Measurements from ENCODE around the genes BCAS1 and SPO11.

- PRO-cap: unidirectional peak, plus-strand start at chr20:53621833
- RAMPAGE, long total RNA: no peak
These were observed 28.1 kb upstream of the ZNF217 start for GRCh38 chr20:53621354-53622428.

- PRO-cap: no peak
- RAMPAGE, long total RNA: no peak
These were observed 58.7 kb upstream of the ZNF217 start for GRCh38 chr20:53652043-53653028.

DNA sequence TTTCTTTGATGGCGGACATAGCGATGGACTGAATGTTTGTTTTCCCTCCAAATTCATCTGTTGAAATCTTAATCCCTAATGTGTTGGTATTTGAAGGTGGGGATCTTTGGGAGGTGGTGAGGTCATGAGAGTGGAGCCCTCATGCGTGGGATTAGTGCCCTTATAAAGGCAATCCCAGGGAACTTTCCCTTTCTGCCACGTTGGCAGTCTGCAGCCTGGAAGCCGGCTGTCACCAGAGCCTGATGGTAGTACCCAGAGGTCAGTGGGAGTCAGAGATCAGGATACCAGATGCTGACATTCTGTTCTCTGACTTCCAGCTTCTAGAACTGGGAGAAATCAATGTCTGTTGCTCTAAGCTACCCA lies 173.5 kb upstream of the ZNF217 start:
- PRO-cap: no peak
- RAMPAGE, long total RNA: no peak

DNA sequence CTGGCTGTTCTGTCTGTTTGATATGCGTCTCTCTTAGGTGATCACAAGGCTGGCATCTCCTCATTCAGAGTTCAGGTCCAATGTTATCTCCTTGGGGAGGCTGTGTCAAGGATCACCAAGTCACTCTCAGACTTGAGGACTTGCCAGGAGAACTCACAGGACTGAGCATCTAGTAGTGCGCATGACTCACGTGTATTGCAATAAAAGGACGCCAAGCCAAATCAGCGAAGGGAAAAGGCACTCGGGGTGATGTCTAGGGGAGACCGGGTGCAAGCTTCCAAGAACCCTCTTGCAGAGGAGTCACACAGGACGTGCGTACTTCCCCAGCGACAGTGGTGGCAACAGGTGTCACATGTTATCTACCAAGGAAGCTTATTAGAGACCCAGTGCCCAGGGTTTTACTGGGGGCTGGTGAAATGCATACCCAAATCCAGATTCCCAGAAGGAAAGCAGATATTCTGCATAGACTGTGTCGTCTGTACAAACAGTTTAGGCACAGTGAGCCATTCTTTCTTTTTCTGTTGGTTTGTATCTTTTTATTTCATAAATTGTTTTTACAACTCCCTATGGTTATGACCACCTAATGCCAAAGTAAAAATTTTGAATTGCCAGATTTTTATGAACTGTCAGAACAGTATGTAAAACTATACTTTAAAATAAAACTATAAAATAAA lies 234.8 kb downstream of the BCAS1 start:
- PRO-cap: no peak
- RAMPAGE, long total RNA: no peak

GRCh38 chr20:53995852-53996371 lies 74.5 kb downstream of the BCAS1 start:
- PRO-cap: no peak
- RAMPAGE, long total RNA: no peak

DNA sequence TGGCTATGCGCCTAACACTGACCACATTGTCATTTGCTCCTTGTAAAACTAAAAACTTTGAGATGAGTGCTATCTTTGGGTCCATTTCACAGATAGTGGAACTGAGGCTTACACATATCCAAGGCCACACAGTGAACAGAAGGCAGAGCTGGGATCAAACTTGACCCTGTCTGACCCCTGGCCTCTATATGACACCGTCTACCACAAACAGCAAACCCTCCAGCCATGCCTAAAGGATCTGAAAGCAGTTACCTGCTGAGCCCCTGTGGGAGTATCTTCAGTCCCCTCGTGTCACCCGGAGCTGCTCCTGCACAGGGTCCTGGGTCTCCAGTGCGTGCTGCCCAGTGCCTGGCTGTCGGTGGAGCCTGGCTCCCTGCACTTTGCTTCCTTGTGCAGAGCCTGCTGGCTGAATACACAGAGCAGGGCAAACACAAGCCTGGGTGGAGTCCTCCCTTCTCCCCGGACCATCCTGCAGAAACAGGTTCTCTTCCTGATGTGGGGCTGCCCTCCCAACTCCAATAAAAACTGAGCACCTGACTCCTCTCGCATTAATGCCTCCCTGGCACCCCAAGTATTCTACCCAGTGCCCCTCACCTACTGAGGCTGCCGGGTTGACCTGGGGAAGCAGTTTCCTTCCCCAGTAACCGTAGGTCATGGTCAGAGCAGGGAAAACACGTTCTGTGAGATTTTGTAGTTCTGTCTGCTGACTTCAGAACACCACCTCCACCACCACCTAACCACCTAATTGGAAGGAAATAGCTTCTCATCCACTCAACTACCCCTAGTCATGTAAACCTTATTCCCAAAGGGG lies at the start of gene BCAS1:
Gene BCAS1 (minus strand): TSS at position 414 of the 811 bp plus-strand sequence.
- PRO-cap: no peak
- RAMPAGE, long total RNA: start-site peak on the minus strand centred at position 418 of the sequence, 128 bp wide, 16 reads

DNA sequence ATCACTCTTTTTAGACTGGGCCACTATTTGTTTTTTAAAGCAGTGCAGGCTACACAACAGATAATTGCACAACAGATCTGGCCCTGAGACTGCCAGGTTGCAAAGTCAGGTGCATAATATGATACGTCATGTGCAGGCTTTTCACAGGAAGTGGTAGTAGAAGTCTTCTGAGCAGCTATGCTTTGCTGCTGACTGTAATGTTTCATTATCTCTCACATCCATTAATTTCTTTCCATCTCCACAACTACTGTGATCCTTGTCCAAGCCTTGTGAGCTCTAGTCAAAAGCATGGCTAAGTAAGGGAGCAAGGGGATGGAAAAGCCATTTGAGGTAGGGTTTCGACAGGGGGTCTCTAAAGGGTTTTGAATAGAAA lies 13.6 kb downstream of the PFDN4 start:
- PRO-cap: no peak
- RAMPAGE, long total RNA: no peak

DNA sequence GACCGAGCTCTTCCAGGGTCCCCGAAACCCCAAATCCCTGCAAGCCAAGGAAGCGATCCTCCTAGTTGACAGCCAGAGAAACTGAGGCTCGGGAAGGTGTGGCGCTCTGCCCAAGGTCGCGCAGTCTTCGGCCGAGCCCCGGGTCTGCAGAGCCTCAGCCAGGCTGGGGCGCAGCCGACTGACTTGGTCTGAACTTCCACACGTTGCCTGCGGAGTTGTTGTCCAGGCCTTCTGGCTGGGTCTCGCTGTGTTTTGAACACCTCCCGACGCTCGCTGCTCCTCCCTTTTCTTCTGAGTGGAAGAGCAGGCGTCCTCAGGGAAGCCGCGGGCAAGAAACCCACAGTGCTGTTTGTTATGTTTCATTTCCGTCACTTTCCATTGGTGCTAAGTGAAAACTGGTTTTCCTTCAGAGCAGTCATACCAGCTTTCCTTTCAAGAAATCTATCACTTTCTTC lies 563 bp downstream of the FAM210B start:
- PRO-cap: unidirectional peak, minus-strand start at position 233 of the sequence; unidirectional peak, minus-strand start at position 293 of the sequence
- RAMPAGE, long total RNA: no peak

DNA sequence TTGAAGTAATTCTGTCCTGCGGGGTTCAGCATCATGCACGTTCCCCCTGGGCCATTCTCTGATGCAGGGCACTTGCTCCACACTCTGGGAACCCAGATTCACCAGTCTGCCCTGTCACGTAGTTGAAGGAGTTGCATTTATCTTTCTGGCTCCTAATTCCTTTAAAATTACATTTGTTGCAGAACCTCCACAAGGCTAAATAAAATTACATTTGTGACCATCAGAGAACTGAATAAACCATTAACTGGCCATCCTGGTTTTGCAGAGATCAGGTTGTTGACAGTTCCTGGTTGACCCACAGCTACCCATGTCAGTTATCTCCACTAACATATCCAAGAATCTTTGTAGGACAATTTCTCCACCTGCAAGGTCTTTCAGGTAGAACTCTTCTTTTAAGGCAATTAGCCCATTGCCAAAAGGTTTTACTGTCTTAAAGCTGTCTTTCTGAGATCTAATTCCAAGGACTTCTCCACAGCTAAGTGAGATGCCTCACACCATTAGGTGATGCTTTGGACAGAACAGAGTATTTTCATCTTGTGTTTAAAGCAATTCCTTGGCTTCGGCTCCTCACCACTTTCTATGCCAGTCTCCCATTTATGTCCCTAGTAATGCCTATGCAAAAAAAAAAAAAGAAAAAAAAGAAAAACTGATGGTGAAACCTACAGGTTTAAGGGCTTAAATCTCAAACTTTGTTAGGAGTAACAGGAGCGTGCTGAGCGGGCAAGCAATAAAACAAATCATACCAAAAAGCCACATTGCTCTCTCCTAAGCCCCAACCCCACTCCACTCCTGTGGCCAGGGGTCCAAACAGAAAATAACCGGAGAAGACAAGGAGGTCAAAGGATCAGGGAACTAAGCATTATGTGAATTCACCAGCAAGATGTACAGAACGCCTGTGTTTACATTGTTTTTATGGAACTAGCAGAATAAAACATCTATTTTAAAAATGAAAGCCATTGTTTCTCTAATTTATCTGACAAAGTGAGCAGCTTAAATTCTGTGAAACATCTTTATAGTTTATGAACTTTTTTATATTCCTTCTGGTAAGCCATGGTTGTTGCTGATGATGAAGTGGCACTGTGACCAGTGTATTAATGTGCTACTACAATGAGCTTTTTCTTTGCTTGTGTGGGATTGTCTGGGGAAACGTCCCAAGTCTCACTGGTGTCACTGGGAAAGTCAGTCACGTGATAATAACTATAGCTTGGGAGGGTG lies 9.3 kb downstream of the FAM210B start:
- PRO-cap: no peak
- RAMPAGE, long total RNA: no peak

- PRO-cap: no peak
- RAMPAGE, long total RNA: no peak
These were observed 6.9 kb downstream of the CASS4 start for GRCh38 chr20:56418931-56419375.

GRCh38 chr20:56483890-56484425 lies 15.5 kb downstream of the RTF2 start:
- PRO-cap: no peak
- RAMPAGE, long total RNA: no peak

DNA sequence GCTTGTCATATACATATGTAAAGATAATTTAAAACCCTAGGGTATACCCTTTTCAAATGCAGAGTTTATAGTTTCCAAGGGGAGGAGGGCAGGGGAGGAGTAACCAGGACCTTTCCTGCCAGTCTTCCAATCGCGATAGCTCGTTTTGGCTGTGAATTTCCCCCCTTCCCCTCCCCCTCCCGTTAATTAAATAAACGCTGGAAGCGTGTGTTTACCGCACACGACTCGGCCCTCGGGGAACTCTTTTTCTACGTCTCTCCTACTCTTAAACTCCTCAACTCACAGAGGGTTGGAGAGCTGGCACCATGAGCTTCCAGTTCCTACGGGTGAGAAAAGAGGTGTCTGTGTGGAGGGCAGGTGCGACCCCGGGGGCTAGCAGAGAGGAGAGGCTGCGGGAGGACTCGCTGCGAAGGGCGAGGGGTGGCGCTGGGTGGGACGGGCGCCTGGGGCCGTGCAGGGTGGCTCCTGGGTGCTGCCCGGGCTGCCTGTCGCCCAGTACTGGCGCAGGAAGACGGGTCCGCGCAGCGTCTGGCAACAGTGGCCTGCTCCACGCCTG lies 4.2 kb upstream of the TFAP2C start:
- PRO-cap: no peak
- RAMPAGE, long total RNA: no peak

GRCh38 chr20:56628207-56628741 lies 832 bp upstream of the TFAP2C start:
- PRO-cap: no peak
- RAMPAGE, long total RNA: no peak

DNA sequence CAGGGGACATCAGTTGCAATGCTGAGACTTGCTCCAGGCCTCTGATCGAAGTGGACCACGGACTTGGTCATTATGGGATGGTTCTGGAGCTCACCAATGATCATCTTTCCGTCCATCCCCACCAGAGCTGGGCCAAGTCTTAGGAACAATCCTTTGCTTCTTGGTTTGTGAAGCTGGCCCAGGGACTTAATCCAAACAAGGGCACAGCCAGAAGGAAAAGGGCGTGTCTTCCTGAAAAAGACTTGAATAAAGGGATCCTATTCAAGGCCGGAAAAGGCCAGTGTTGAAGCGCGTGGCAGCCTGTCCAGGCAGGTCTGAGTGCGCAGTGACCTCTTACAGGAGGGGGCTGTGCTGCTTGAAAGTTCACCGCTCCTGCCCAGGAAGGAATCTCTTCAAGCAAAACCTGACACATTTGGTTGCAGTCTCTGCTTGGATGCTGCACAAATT lies 136.0 kb downstream of the TFAP2C start:
- PRO-cap: no peak
- RAMPAGE, long total RNA: no peak

DNA sequence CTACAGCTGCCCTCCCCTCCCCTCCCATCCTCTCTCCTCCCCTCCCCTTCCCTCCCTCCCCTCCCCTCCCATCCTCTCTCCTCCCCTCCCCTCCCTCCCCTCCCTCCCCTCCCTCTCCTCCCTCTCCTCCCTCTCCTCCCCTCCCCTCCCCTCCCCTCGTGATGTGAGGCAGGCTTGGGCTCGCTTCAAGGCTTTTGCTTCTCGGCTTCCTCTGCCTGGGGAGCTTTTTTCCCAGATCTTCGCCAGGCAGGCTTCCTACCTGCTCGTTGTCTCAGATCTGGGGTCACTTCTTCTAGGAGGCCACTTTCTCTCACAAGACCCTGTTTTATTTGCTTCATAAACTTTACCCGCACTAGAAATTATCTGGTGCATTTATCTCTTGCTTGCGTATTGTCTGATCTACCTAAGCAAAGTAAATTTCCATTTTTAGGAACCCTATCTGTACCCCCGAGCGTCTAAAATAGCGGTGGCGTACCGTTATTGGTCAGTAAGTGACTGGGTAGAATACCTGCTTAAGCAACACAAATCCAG lies 150.8 kb downstream of the TFAP2C start:
- PRO-cap: no peak
- RAMPAGE, long total RNA: no peak

DNA sequence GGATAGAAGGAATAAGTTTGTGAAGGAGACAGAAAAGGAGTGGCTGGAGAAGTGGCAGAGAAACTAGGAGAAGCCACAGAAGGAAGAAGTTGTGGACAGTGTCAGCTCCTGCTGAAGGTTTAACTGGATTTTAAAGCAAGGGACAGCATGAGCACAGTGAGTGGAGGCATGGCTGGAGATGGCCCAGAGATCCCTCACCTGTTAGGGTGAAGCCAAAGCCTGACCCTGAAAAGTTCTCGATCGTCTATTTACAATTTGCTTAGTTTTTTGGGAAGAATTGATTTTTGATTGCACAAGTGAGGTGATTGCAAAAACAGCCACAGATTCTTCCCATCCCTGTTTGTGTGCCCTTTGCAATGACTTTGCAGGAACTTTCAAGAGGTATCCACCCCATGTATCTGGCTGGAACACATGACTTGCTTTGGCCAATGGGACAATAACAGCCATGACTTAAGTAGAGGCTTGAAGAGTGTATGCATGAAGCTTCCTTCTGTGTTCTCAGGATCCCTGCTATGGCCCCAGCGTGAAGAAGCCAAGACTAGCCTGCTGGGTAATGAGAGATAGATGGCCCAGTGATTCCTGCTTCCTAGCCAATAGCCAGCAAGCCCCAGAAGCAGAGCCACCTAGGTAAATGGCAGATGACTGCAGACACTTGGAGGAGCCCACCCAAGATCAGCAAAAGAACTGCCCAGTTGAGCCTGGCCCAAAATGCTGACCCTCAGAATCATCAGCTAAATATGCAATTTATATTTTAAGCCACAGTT lies 170.2 kb downstream of the TFAP2C start:
- PRO-cap: no peak
- RAMPAGE, long total RNA: no peak

DNA sequence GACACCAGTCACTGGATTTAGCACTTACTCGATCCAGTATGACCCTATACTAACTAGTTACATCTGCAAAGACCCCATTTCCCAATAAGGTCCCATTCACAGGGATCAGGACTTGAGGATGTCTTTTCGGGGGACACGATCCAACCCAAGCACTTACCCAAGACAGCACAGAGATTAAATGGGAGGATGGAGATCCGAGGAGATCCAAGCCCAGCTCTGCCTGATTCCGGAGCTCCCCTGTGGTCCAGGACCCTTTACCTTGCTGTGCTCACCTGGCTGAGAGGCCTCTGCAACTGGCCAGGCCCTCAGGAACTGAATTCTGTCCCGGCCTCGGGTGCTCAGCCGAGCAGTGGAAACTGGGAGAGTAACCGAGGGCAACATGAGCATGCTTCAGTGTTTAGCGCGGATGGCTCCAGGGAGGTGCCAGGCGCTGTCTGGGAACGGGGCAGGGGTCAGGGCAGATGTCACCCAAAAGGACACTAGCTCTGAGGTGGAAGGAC lies 192.4 kb downstream of the BMP7 start:
- PRO-cap: no peak
- RAMPAGE, long total RNA: no peak

- PRO-cap: no peak
- RAMPAGE, long total RNA: no peak
These were observed 98.2 kb downstream of the BMP7 start for GRCh38 chr20:57168030-57168876.

DNA sequence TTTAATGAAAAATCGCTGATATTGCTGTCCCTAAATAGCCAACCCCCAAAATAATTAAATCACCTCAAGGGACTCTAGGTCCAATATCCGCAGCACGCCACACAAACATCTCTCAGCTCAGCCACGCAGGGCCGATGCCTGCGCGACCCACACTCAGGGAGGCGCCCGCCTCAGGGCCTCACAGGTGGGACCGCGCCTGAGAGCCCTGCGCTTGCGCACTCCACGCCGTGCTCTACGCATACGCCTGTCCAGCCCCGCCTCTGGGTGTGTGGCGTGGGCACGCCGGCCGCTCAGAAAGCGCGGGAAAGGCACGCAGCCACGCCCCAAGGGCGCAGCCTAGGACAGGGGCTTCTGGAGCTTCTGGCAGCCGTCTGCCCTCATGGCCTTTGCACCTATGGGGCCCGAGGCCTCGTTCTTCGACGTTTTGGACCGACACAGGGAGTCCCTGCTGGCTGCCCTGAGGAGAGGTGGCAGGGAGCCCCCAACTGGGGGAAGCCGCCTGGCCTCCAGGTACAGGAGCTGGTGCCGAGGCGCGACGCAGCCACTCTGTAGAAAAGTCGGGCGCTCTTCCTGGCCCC lies at the start of gene SPO11:
Gene SPO11 (plus strand): TSS at position 315 of the 578 bp plus-strand sequence.
- PRO-cap: no peak
- RAMPAGE, long total RNA: no peak

DNA sequence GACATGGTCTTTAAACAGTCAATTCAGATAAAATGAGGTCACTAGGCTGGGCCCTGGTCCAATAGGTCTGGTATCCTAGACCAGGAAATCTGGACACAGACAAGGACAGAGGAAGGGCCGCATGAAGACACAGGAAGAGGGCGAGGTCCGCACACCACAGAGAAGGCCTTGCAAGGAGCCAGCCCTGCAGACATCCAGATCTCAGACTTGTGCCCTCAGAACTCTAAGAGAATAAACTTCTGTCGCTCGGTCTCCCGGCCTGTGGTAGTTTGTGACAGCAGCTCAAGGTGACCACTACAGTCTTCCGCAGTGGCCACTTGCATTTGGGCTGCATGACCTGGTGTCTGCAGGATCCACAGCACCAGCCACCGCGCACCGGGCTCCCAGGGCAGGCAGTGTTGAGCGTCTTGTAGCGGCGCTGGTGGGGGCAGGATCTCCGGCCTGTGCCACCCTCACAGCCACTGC lies 6.1 kb upstream of the RBM38 start:
- PRO-cap: no peak
- RAMPAGE, long total RNA: no peak